Transverse colon (tissue), 4 donors: ENCODE measurements around the genes LILRA4, LENG8, RDH13 and EPS8L1.

DNA sequence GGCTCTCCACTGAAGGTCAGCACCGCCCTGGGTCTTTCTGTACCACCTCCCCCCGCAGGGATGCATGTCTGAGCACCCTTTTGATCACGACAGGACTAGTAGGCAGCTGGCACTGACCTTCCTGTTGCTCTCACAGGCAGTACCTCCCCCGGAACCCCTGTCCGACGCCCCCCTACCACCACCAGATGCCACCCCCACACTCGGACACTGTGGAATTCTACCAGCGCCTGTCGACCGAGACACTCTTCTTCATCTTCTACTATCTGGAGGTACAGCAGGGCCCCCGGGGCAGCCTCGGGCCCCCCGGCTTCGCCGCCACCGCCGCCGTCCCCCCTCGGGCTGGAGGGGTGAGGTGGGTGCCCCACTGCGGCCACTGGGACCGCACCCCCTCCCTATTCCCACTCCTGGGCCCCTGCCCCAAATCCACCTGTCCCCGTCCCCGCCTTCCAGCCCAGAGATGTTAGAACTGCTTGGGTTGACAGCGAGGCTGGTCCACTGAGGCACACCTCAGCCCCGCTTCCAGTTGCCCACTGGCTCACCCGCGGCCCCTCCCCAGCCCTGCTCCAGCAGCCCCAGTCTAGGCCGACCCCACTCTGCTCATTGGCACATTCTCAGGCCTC, 6.7 kb downstream of the LENG1 start:
- PRO-cap: no peak
- RAMPAGE, long total RNA, 4 experiments: no peak in any of the 4 experiments

DNA sequence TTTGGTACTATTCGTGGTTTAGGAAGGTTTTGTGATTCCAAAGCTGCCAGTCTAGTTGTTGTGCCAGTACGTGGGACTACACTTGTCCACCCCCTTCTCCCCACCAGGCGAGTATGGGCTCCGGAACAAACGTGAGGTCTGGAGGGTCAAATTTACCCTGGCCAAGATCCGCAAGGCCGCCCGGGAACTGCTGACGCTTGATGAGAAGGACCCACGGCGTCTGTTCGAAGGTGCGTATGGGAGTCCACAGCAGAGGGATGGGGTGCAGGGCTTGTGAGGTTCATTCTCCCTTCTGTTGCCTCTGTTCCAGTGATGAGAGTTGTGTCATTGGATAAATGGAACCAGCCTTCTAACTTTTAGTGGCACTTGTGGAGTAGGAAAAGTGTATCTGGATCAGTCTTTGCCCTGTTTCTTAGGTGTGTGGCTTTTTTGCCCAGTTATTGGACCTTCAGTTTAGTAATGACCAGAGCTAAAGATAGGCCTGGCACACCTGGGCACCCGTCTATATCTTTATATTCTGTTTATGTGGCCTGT, 789 bp downstream of the RPS9 start:
- PRO-cap: no peak
- RAMPAGE, long total RNA, 4 experiments: start-site peak on the plus strand in 1 of 4 experiments, centred at position 169 of the sequence, 101 reads per replicate

DNA sequence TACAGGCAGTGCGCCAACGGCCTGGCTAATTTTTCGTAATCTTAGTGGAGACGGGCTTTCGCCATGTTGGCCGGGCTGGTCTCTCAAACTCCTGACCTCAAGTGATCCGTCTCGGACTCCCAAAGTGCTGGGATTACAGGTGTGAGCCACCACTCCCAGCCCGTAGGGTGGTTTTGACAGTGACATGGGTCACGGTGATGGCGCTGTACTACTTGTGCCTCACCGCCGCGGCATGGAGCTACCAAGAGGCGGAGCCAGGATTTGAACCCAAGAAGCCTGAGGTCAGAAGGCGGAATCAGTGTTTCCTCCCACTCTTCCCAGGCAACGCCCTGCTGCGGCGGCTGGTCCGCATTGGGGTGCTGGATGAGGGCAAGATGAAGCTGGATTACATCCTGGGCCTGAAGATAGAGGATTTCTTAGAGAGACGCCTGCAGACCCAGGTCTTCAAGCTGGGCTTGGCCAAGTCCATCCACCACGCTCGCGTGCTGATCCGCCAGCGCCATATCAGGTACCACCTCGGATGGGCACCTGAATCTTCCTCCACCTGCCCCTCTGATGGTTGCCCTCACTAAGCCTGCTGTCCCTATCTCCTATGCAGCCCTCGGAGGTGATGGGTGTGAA, 5.4 kb downstream of the RPS9 start:
- PRO-cap: no peak
- RAMPAGE, long total RNA, 4 experiments: no peak in any of the 4 experiments

- PRO-cap: bidirectional peak, plus-strand start at chr19:54211156, minus-strand start at chr19:54210857
- RAMPAGE, long total RNA, 4 experiments: no peak in any of the 4 experiments
Measured at GRCh38 chr19:54210747-54211223, 10.1 kb downstream of the RPS9 start.

- PRO-cap: unidirectional peak, plus-strand start at chr19:54335328
- RAMPAGE, long total RNA, 4 experiments: no peak in any of the 4 experiments
Measured at GRCh38 chr19:54335171-54335467, 3.8 kb downstream of the LILRA4 start.

DNA sequence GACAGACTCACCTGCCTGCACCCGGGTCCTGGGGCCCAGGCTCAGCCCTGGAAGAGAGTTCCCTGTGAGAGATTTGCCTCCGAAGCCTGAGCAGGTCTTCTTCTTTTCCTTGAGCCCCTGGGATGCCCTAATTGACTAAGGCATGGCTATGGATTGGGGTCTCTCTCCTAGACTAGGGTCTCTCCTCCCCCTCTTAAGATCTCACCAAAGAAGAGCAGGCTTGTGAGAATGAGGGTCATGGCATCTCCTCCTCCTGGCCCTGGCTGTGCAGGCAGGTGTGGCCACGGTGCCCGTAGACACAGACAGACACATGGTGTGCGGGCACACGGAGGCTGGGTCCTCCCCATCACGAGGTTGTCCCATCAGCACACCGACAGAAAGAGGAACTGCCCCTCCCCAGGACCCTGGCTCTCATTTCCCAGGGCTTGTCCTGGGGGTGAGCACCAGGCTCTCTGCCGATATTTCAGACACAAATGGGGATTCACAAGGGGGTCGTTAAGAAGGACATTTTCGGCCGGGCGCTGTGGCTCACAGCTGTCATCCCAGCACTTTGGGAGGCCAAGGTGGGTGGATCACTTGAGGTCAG, at the start of gene LILRA4:
LILRA4 (minus strand) TSS at position 308 of the 586 bp plus-strand sequence.
- PRO-cap: no peak
- RAMPAGE, long total RNA, 4 experiments: no peak in any of the 4 experiments

GRCh38 chr19:54368806-54369458, 4.2 kb upstream of the LAIR1 start:
- PRO-cap: no peak
- RAMPAGE, long total RNA, 4 experiments: no peak in any of the 4 experiments

GRCh38 chr19:54369459-54370384, 5.0 kb upstream of the LAIR1 start:
- PRO-cap: no peak
- RAMPAGE, long total RNA, 4 experiments: no peak in any of the 4 experiments

DNA sequence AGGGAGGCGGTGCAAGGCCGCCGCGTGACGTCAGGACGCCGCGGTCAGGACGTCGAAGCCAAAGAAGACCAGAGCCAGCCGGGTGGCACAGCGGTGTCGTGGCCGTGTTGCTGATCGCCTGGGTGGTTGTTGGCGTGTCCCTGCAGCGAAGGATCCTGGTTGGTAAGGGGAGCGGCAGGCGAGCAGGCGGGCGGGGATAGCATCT, at the start of gene LENG8:
LENG8 (plus strand) TSS at position 51 of the 205 bp plus-strand sequence.
- PRO-cap: bidirectional peak, plus-strand start at position 61 of the sequence, minus-strand start outside the sequence
- RAMPAGE, long total RNA, 4 experiments: start-site peak on the plus strand in 4 of 4 experiments, centred at positions 62 to 70 of the sequence, 319 to 1,939 reads per replicate

DNA sequence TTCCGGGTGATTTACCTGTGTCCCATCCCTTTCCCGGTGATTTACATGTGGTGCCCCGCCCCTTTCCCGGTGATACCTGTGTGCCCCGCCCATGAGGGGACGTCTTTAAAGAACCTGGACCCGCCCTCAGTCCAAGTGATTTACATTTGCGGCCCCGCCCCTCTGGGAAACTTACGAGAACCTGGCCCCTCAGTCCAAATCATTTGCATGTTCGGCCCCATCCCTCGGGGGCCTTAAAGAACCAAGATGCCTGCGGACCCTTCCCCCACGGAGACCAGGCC, 693 bp upstream of the LENG9 start:
- PRO-cap: bidirectional peak, plus-strand start at position 202 of the sequence, minus-strand start outside the sequence
- RAMPAGE, long total RNA, 4 experiments: no peak in any of the 4 experiments

GRCh38 chr19:54498080-54498654, 4.5 kb upstream of the LAIR2 start:
- PRO-cap: unidirectional peak, minus-strand start at chr19:54498549
- RAMPAGE, long total RNA, 4 experiments: no peak in any of the 4 experiments

GRCh38 chr19:54616025-54616562, 14.2 kb upstream of the LILRB1 start:
- PRO-cap: unidirectional peak, plus-strand start at chr19:54616334
- RAMPAGE, long total RNA, 4 experiments: no peak in any of the 4 experiments

- PRO-cap: no peak
- RAMPAGE, long total RNA, 4 experiments: no peak in any of the 4 experiments
Measured at GRCh38 chr19:54792856-54793473, 10.4 kb upstream of the KIR2DL4 start.

DNA sequence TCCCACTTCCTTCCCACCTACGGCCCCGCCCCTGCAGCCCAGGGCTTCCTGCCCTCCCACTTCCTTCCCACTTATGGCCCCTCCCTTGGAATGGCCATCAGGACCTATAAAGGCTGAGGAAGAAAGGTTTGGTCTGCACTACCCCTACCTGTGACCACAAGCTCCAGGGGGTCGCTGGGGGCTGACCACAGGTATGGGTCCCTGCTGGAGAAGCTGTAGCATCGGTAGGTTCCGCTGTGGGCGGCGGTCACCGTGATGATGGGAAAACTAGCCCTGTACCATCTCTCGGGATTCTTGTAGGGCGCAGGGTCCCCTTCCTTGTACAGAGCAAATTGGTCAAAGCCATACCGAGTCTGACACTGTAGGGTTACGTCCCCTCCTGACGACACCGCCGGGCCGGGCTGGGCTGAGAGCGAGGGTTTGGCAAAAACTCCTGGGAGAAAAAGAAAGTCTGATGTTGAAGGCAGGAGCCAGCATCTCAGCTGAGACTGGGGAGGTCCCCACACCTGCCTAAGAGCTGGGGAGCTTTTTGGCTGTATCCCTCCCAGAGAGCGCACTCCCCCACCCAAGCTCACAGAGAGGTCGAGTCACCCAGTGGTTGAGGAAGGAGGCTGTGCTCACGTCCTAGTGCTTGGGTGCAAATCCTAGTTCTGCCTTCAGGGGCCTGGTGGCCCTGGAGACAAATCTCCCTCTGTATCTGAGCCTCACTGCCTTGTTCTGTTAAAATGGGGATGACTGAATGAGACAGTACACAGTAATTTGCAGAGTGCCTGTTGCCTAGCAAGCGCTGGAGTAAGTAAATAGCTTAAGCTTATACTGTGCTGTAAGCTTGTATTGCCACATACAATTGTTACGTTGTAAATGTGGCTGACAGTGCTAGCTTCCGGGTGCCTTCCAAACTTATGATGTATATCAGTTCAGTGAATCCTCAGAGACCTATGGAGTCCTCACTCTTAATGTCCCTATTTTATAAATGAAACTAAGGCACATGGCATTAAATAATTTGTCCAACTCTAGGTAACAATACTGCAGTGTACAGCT, 10.3 kb downstream of the GP6 start:
- PRO-cap: no peak
- RAMPAGE, long total RNA, 4 experiments: no peak in any of the 4 experiments

DNA sequence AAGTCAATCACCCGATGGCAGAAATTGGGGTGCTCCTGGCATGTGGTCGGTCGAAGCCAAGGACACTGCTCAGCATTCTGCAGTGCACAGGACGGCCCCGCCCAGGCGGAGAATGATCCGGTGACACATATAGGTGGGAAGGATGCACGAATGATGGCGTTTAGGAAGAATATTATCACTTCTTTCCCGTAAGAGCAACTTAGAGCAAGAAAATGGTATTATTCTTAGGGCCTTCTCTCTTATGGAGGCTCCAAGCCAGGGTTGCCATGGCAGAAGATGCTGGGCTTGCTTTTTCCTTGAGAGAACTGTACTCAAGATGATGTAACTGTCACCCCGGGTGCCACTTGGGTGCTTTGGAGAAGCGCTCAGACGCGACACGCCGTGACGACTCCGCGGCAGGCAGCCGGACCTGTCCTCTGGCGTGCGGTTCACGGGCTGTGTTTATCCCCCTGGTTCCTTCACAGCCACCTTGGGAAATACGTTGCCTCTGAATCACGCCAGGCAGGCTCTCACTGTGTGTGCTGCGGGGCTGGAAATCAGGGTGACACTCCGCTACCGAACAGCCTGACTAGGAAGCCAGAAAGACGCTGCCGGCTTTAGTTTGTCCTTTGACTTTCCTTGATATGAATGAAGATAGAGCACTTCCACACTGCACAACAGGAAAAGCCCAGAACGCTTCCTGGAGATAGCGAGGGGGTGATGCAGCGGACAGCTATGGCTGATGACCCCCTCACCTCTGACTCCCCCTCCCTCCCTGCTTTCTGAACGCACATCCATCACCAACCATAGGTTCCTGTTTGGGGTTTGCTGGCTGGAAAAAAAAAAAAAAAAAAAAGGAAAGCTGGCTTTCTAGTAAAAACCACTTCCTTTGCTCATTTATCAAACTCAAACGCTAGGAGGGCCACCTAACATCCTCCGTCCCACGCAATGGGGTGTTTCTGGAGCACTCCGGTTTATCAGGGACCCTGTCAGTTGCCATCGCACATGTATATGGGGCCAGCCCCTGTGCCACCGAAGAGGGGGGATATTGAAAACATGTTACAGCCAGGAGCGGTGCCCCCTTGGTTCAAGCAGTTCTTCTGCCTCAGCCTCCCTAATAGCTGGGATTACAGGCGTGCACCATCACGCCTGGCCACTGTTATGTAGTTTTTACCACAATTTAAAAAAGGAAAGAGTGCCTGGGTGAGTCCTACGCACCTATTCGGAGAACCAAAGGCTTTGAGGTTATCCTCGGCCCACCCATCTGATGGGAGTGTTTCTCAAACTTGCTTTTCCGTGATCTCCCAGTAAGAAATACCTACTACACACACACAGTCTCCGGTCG, 3.7 kb upstream of the GP6 start:
- PRO-cap: no peak
- RAMPAGE, long total RNA, 4 experiments: no peak in any of the 4 experiments

DNA sequence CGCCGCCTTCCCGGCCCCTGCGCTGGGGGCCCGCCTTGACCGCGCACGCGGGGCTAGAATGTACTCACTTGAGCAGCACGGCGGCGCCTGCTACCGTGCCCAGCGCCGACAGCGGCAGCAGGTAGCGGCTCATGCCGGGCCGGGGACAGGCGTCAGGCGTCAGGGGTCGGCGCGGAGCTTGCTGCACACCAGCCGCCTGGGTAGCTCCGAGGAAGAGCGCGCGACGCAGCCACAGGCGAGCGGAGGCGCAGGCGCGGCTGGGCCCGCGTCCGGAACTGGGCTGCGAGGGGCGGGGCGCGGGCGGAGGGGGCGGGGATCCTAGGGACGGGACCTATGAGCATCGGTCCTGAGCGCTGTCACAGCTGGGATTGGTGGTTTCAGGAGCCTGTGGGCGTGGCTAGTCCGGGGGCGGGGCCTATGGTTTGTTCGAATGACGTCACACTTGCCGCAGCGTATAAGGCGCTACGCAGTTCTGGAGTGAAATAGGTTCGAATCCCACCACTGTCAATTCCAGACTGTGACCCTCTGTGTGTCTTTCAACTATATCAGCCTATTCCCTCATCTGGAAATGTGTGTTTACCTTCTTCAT, at the start of gene RDH13:
RDH13 (minus strand) TSS at position 249 of the 589 bp plus-strand sequence.
- PRO-cap: unidirectional peak, minus-strand start at position 277 of the sequence
- RAMPAGE, long total RNA, 4 experiments: start-site peak on the minus strand in 4 of 4 experiments, centred at positions 119 to 238 of the sequence, 16 to 506 reads per replicate

GRCh38 chr19:55075471-55076133, at the start of gene EPS8L1:
Gene EPS8L1 (plus strand): TSS chr19:55075869.
- PRO-cap: bidirectional peak, plus-strand start at chr19:55075869, minus-strand start at chr19:55075790
- RAMPAGE, long total RNA, 4 experiments: start-site peak on the plus strand in 2 of 4 experiments, at chr19:55075866-55075915 at its widest, 35 to 42 reads per replicate

DNA sequence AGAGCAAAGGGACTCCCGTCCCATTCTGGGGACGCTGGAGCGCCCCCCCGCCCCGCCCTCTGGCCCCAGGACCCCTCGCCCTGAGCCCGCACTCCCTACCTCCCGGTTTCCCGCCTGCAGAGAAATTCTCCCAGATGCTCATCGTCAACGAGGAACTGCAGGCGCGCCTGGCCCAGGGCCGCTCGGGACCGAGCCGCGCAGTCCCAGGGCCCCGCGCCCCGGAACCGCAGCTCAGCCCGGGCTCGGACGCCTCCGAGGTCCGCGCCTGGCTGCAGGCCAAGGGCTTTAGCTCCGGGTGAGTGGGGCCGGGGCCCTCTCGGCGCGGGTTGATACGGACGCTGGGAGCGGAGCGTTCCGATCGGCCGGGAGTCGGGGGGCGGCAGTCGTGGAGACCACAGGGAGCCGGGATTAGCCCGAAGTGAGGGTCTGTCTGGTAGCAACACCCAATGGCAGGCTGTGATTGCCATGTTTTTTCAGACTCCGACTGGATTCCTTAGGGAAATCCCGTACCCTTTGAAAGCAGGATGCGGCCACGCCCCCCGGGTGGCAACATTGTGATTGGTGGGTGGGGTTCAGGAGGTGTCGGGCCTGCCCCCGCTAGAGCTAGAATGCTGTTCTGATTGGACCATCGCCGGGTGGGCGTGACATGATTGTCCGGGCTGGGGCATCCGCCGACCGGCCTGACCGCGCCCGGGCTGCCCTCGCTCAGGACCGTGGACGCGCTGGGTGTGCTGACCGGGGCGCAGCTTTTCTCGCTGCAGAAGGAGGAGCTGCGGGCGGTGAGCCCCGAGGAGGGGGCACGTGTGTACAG, 11.1 kb downstream of the EPS8L1 start:
- PRO-cap: bidirectional peak, plus-strand start at position 667 of the sequence, minus-strand start at position 486 of the sequence
- RAMPAGE, long total RNA, 4 experiments: start-site peak on the plus strand in 2 of 4 experiments, centred at positions 686 to 706 of the sequence, 14 to 21 reads per replicate

- PRO-cap: no peak
- RAMPAGE, long total RNA, 4 experiments: no peak in any of the 4 experiments
Measured at GRCh38 chr19:55094193-55094484, 18.5 kb downstream of the EPS8L1 start.

GRCh38 chr19:55209794-55210685, 739 bp upstream of the PTPRH start:
- PRO-cap: no peak
- RAMPAGE, long total RNA, 4 experiments: no peak in any of the 4 experiments